Peyer's patch (tissue), 4 donors: ENCODE results near the genes ADAMTS16 and ROPN1L.

DNA sequence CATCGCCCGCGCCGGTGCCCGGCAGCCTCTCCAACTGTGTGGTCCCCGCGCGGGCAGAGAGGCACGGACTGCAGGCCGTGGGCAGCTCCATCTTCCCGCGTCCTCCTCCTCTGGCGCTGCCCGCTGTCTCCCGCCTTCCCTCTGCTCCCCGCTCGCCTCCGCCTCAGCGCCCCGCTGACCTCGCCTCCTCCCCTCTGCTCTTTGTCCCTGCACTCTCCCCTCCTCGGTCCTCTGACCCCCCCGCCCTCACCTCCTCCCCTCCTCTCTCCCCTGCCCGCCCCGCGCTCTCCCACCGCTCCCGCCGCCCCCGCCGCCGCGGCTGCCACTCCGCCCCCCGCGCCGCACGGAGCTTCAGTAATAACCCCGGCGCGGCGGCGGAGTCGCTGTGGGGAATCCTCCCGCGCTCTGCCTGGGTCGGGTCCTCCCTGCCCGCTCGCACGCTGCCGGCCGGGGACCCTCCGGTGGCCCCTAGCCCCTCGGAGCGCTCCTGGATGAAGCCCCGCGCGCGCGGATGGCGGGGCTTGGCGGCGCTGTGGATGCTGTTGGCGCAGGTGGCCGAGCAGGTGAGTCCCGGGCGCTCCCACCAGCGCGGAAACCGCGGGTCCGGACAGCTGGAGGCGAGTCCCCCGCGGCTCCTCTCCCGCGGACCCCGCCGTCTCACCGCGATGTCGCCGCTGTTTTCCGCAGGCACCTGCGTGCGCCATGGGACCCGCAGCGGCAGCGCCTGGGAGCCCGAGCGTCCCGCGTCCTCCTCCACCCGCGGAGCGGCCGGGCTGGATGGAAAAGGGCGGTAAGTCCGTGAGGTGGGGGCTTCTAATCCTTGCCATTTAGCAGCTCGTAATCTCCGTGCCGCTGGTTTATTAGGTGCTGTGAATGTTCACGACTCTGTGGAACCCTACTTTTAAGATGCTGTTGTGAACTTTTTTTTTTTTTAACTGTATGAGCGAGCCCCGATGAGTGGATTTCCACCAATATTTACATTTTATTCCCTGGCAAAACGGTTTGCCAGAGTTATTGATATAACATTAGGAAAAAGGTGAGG is at the start of gene ADAMTS16:
ADAMTS16 (plus strand) TSS at position 354 of the 1,042 bp plus-strand sequence.
- PRO-cap, result no peak
- RAMPAGE, long total RNA, 4 experiments, result no peak in any of the 4 experiments

DNA sequence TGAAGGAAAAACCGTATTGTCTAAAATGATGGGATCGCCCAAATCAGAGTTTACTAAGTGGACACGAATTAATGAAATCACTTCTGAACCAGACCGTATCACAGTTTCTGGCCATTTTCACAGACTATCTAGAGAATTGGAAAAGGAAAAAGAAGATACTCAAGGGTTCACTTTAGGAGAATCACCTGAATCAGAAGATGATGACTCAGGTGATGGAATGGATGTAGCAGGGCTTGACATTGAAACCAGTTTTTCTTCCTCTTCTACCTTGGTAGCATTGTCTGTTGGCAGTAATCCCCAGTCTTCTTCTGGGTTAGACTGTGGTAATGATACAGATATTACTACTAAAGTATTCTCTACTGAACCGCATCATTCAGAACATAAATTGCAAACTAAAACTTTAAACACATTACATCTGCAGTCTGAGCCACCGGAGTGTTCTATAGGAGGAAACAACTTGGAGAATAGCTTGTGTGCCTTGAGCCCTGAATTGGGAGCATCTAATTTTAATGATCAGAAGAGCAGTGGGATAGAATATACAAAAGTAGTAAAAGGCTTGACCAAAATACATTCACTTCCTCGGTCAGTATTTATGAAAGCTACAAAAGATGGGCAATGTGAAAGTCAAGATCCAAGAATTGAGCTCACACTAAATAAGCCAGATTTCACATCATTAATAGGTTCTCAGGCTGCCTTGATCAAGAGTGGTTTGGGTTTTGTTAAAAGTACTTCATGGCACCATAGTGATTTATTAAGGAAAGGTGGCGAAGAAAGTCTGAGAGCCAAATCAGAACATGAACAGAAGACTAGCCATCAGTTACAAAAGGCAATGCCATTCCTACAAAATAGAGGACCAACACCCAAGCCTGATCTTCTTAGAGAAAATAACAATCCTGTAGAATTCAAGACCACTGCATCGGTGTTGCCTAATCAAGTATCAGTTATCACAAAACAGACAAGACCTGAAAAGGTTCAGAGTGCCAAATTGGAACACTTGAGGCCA is 38.8 kb downstream of the ICE1 start:
- PRO-cap, result no peak
- RAMPAGE, long total RNA, 4 experiments, result start-site peak on the plus strand in 2 of 4 experiments, centred at positions 116 to 946 of the sequence, 5 to 32 reads per replicate

DNA sequence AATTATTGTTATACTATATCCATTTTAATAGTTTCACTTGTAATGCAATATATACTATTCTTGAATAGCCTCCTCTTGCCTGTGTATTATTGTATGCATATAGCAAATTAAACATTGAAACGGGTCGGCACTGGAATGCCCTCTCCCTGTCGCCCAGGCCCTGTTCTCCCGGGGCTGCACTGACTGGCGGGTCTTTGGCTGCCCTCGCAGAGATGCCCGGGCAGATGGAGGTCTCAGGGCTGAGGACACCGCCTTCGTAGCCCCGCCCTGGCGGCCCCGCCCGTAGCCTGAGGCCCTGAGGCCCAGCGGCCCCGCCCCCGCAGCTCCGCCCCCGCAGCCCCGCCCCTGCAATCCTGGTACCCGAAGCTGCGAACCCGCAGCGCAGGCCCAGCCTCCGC is 71.9 kb downstream of the ICE1 start:
- PRO-cap, result no peak
- RAMPAGE, long total RNA, 4 experiments, result no peak in any of the 4 experiments

GRCh38 chr5:5572279-5573289 is 150.1 kb downstream of the ICE1 start:
- PRO-cap, result no peak
- RAMPAGE, long total RNA, 4 experiments, result no peak in any of the 4 experiments

DNA sequence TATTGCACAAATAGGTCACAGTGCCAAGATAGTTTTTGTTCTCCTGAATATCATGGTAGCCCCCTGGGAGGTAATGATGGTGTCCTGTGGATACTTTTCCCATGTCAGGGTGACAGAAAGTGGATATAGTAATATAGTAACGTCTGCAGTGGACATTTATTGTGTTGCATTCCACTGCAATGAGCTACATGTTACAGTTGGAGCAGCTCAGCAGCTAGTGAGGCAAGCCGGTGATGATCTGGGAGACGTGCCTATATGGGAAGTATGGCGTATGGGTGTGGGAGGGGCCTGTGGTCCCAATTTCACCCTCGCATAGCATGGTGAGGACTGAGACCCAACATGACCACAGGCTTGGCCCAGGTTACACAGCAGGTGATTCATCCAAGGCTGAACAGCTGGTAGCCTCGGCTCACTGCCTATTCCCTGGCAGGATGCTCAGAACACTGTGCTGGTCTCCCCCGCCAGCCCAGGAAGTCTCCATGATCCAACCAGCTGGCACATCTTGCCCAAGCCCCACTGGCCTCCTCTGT is 81.6 kb downstream of the NSUN2 start:
- PRO-cap, result no peak
- RAMPAGE, long total RNA, 4 experiments, result no peak in any of the 4 experiments

DNA sequence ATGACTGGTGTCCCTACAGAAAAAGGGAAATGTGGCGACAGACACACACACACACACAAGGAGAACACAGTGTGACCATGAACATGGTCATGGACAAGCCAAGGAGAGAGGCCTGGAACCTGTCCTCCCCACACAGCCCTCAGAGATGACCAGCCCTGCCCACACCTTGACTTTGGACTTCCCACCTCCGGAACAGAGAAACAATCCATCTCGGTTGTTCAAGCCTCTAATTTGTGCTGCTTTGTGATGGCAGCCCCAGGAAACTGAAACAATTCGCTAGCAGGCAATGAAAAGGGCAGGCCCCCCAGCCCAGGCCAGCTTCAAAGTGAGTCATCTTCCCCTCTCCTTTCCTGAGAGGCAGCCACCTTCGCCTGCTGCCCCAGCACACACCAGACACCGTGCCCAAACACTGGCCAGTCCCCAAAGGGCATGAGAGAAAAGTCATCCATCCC is 47.7 kb downstream of the NSUN2 start:
- PRO-cap, result no peak
- RAMPAGE, long total RNA, 4 experiments, result no peak in any of the 4 experiments

- PRO-cap, result no peak
- RAMPAGE, long total RNA, 4 experiments, result no peak in any of the 4 experiments
These were observed 34.9 kb downstream of the TENT4A start for GRCh38 chr5:6748017-6748734.

GRCh38 chr5:7131044-7131301 is 265.0 kb upstream of the ADCY2 start:
- PRO-cap, result no peak
- RAMPAGE, long total RNA, 4 experiments, result no peak in any of the 4 experiments

DNA sequence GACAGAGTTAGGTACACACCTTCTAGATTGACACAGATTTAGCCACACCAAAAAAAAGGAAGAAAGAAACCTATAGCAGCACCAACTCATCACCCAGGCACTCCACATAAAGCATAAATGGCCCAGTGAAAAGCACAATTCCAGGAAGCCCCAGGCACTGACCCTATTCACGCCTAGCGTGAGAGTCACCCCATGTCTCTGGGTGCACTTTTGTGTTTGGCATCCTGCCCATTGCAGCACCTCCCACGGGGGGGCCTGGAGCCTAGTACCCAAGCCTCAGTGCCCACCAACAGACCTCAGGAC is 187.8 kb downstream of the CFAP90 start:
- PRO-cap, result no peak
- RAMPAGE, long total RNA, 4 experiments, result no peak in any of the 4 experiments

DNA sequence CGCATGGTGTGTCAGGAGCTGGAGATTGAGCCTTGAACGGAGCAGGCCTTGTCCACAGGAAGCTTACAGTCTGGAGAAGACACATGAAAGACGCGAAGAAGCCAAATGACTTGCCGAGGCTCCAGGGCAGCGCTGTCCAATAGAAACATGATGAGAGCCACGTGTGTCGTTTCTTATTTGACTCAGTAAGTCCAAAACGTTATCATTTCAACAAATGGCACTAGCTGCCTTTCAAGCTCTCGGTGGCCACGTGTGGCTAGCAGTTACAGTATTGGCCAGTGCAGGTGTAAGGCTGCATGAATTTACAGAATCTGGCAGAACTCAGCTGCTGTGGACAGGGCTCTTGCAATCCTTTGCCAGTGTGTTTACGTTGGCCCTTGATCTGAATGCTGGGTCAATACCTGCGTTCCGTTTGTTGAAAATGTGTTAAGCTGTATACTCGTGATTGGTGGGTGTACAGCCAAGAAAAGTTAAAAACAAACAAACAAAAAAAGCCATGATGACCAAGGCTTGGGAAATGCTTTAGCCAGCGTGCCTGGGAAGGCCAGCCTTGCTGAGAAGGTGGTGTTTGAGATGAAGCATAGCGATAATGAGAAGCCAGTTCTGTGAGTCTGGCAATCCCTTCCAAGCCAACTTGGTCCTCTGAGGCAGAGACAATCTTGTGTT is 601 bp upstream of the CFAP90 start:
- PRO-cap, result no peak
- RAMPAGE, long total RNA, 4 experiments, result no peak in any of the 4 experiments

- PRO-cap, result unidirectional peak, minus-strand start at chr5:7869966
- RAMPAGE, long total RNA, 4 experiments, result no peak in any of the 4 experiments
These were observed 612 bp downstream of the MTRR start for GRCh38 chr5:7869415-7870104.

DNA sequence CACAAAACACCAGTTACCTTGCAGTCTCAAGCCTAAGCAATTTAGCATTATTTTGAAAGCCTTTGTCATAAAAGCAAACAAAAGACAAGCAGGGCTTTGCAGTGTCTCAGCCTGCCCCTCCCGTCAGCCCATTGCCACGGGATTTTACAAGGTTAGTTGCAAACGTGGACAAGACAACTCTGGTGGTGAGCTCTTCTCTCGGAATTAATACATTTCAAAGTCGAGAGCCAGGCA is 190.3 kb downstream of the ATPSCKMT start:
- PRO-cap, result no peak
- RAMPAGE, long total RNA, 4 experiments, result no peak in any of the 4 experiments

- PRO-cap, result no peak
- RAMPAGE, long total RNA, 4 experiments, result no peak in any of the 4 experiments
These were observed 110.5 kb downstream of the ATPSCKMT start for GRCh38 chr5:10139170-10139534.

GRCh38 chr5:10335651-10336286 is 17.7 kb upstream of the MARCHF6 start:
- PRO-cap, result no peak
- RAMPAGE, long total RNA, 4 experiments, result no peak in any of the 4 experiments

DNA sequence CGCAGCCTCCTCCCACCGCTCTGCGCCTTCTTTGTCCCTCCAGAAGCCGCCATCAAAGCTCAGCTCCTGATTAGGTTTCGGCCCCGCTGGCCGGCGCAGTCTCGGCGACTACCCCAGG is 224 bp upstream of the MARCHF6 start:
- PRO-cap, result no peak
- RAMPAGE, long total RNA, 4 experiments, result no peak in any of the 4 experiments

GRCh38 chr5:10366553-10367414 is 13.3 kb downstream of the MARCHF6 start:
- PRO-cap, result unidirectional peak, minus-strand start at chr5:10366691
- RAMPAGE, long total RNA, 4 experiments, result no peak in any of the 4 experiments

GRCh38 chr5:10440907-10441618 is 616 bp upstream of the ROPN1L start:
- PRO-cap, result no peak
- RAMPAGE, long total RNA, 4 experiments, result no peak in any of the 4 experiments

GRCh38 chr5:10441619-10442489 is at the start of gene ROPN1L:
Gene ROPN1L (plus strand): TSS chr5:10441879.
- PRO-cap, result bidirectional peak, plus-strand start at chr5:10441917, minus-strand start at chr5:10441780
- RAMPAGE, long total RNA, 4 experiments, result no peak in any of the 4 experiments

- PRO-cap, result no peak
- RAMPAGE, long total RNA, 4 experiments, result no peak in any of the 4 experiments
These were observed 18.8 kb downstream of the ROPN1L start for GRCh38 chr5:10460480-10460876.

DNA sequence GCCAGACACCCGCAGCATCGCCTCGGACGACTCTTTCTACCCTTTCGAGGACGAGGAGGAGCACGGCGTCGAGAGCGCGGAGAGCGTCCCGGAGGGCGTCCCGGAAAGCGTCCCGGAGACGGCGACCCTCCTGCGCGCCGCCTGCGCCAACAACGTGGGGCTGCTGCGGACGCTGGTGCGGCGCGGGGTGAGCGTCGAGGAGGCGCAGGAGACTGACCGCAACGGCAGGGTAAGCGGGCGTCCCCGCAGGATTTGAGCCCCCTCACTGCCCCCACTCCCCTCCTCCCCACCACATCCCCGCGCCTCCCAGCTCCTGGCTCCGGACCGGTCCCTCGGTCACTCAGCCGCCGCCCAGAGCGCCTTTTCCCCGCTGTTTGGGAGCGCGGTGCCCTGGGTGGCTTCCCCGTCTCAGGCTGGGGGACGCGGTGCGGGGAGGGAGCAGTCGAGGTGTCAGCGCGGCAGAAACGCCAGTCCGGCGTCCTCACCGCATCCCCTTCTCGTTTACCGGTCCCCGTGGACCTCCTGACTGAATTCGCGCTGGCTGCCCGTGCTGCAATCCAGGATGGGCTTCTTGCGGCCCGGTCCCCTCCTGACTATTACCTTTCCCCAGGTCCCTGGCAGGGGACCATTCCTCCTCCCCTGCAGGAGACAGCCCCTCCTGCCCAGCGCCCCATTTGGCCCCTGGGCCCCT is 880 bp downstream of the ANKRD33B start:
- PRO-cap, result no peak
- RAMPAGE, long total RNA, 4 experiments, result no peak in any of the 4 experiments